ENCODE data around the gene ERO1A.

GRCh38 chr14:52279254-52279898 lies 11.9 kb downstream of the PTGDR start:
- RRBS: no CpG with 5 or more reads among the region's 7 CpGs

- RRBS: no CpG with 5 or more reads among the region's 4 CpGs
These were observed 37.9 kb downstream of the PTGER2 start for GRCh38 chr14:52351939-52352520.

- RRBS: 1% methylated on average over 43 of the region's 83 CpGs
These were observed at the start of gene ERO1A for GRCh38 chr14:52695474-52696354. Gene ERO1A (minus strand): TSS chr14:52695558.

DNA sequence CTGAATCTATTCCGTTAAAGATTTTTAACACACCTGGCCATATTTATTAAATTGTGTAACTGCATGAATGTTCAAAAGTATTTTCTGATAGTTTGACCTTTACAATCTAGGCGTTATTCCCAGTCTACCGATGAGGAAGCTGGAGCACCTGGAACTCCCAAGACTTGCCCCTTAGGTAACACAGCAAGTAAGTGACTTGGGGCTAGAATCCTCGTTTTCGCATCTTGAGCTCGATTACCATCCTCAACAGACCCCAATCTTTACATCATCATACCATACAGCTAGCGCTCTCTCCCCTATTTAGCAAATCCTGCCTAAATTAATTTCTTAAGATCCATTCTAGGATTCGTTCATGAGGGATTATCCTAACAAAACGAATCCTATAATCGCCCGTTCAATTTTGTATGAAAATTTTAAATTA lies 990 bp downstream of the GNPNAT1 start:
- RRBS: no CpG with 5 or more reads among the region's 11 CpGs

- RRBS: 1% methylated on average over 28 of the region's 69 CpGs
These were observed 580 bp downstream of the FERMT2 start for GRCh38 chr14:52950053-52950886.

- RRBS: no CpG with 5 or more reads among the region's 8 CpGs
These were observed 90.3 kb downstream of the DDHD1 start for GRCh38 chr14:53062868-53063215.

GRCh38 chr14:53851466-53851955 lies 105.1 kb downstream of the BMP4 start:
- RRBS: no CpG with 5 or more reads among the region's 5 CpGs

GRCh38 chr14:53955486-53956396 lies 884 bp downstream of the BMP4 start:
- RRBS: 15% methylated on average over 7 of the region's 56 CpGs

GRCh38 chr14:54311460-54311785 lies 85.4 kb upstream of the CDKN3 start:
- RRBS: no CpG with 5 or more reads among the region's 2 CpGs

DNA sequence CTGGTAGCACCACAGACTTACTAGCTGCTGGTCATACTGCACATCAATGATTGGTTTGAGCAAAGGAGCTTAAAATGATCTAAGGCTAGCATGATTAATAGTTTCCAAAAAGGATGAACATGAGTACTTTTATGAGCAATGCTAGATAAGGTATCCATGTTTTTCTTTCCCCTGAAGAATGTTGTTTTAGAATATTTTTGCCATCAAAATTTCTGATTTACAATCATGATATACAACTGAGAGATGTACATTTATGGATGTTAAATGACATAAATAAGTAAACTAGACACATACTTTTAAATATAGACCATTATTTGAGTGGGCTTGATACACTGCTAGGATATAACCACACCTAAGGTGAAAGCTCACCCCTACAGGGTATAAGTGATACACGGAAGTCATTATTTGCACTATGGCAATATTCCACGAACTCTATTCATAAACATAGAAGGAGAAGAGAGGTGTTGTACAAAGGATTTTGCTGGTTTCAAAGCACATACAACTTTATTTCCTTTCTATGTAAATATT lies 17.0 kb downstream of the CNIH1 start:
- RRBS: no CpG with 5 or more reads among the region's 2 CpGs

DNA sequence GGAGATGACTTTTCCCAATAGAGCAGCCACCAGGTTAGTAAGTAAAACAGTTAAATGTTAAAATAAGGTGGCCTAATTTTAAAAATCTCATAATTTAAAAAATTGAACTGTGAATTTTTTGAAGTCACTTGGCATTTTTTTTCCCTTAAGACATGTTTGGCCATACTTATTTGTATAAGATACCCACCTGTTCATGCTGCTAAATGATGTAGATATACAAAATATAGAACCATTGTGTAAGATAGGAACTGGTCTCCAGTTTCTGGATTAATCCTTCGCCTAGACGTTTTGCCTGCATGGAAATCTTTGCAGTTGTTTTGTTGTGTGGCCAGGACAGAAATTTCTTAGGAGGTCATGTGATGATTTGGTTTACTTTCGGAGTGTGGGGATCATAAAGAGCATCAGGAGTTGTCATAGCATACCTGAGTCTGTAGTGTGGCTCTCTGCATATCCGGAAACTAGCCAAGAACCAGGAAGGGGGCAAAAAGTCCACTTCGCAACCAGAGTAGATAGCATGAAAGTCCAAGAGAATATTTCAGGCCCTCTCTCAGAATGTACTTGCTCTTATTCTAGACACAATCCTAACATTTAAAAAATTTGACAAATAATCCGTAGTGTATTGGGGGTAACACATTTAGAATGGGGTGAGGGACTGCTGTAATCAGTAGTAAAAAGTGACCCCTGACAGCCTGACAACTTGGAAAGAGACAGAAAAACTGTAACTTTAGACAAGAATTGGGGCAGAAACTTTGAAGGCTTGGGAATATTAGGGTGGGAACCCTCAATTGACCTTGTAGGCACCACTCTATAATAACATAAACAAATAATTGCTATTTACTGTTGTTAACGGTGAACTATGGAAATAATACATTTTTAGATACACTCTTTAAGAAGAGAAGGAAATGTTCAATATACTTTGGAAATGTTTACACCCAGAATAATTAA lies 3.2 kb downstream of the SAMD4A start:
- RRBS: no CpG with 5 or more reads among the region's 7 CpGs

DNA sequence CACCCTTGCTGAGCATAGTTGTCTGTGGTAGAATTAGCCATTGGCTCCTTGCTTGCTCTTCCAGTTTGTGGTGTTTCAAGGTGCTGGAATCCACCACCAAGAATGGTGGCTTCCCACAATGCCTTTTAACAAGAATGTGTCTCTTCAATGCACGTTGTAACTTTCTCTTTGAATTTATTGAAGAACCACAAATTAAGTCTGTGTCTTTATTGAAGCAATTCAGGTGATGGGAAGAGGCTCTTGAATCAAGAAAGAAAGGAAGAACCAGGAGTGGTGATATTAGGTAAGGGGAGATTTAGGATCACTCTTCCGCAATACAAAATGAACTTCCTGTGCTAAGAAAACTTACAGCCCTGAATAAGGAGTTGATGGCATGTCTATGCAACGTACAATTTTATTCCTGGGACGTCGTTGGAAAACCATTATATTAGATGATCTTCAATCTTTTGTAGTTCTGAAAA lies 37.3 kb downstream of the SAMD4A start:
- RRBS: no CpG with 5 or more reads among the region's 5 CpGs

- RRBS: no CpG with 5 or more reads among the region's 9 CpGs
These were observed 106.3 kb downstream of the SAMD4A start for GRCh38 chr14:54673031-54673921.

- RRBS: no CpG with 5 or more reads among the region's 14 CpGs
These were observed 110.1 kb downstream of the SAMD4A start for GRCh38 chr14:54676526-54677858.

DNA sequence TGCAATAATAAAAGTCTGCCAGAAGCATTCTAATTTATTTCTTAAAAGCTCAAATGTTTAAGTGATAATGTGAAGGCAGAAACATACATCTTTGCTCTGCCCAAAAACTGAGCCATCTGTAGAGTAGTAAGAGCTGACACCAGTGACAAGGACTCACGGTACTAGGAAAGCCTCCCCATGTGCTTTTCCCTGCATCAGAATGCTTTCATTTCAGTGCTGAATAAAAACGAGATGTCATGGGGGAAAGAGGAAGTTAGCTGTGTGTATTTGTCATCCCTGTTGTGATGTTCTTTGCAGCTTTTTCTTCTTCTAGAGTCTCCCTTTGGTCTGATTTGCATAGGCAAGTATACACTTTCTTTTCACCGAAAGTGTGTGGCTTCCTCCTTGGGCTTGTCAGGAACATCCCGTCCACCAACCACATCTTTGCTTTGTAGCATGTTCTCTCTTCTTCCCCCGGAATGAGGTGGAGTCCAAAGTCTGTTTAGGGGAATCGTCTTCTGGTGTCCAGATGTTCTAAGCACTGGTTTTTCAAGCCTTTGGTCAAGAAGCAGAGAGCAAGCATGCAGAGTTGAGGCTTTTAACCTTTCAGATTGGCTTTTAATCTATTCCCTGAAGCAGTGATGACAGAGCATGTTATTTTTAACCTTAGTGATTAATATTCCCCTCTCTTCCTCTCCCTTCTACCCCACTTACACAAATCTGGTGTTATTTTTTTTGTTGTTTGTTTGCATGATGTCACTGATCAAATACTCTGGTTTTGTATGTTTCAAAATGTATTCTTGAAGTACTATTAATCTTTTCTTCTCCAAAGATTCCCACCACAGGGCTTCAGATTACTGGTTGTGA lies 163.3 kb downstream of the SAMD4A start:
- RRBS: no CpG with 5 or more reads among the region's 6 CpGs

GRCh38 chr14:54839605-54840092 lies 63.0 kb downstream of the GCH1 start:
- RRBS: no CpG with 5 or more reads among the region's 3 CpGs

DNA sequence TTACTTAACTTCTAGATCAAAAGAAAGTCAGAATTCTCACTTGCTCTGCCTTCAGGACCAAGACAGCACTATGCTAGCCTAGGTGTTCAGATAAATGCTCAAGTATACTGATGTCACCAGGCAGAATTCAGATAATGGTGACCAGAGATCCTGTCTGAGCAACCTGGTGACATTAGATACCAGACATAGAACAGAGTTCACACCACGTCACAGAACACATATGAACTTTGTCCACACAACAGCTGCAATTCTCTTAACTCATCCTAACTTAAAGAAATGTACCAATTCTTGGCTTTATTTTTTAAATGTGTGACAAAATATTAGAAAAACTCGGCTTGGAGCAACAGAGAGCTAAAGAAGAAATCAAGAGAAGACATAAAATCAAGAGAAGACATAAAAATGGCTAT lies 58.1 kb downstream of the GCH1 start:
- RRBS: no CpG with 5 or more reads among the region's 2 CpGs

GRCh38 chr14:55054124-55054548 lies 2.7 kb downstream of the MAPK1IP1L start:
- RRBS: no CpG with 5 or more reads among the region's 15 CpGs

GRCh38 chr14:55114678-55115020 lies 14.4 kb upstream of the LGALS3 start:
- RRBS: no CpG with 5 or more reads among the region's 1 CpG

Data from hTERT-HM (cell line).